Smooth muscle cell (in vitro differentiated cells): ENCODE measurements around a stretch of chr4.

- RAMPAGE, long total RNA = no peak
These were observed 278.4 kb upstream of the GATB start for GRCh38 chr4:152039057-152039698.

GRCh38 chr4:152258491-152259358, 277.2 kb downstream of the FBXW7 start:
- RAMPAGE, long total RNA = no peak

DNA sequence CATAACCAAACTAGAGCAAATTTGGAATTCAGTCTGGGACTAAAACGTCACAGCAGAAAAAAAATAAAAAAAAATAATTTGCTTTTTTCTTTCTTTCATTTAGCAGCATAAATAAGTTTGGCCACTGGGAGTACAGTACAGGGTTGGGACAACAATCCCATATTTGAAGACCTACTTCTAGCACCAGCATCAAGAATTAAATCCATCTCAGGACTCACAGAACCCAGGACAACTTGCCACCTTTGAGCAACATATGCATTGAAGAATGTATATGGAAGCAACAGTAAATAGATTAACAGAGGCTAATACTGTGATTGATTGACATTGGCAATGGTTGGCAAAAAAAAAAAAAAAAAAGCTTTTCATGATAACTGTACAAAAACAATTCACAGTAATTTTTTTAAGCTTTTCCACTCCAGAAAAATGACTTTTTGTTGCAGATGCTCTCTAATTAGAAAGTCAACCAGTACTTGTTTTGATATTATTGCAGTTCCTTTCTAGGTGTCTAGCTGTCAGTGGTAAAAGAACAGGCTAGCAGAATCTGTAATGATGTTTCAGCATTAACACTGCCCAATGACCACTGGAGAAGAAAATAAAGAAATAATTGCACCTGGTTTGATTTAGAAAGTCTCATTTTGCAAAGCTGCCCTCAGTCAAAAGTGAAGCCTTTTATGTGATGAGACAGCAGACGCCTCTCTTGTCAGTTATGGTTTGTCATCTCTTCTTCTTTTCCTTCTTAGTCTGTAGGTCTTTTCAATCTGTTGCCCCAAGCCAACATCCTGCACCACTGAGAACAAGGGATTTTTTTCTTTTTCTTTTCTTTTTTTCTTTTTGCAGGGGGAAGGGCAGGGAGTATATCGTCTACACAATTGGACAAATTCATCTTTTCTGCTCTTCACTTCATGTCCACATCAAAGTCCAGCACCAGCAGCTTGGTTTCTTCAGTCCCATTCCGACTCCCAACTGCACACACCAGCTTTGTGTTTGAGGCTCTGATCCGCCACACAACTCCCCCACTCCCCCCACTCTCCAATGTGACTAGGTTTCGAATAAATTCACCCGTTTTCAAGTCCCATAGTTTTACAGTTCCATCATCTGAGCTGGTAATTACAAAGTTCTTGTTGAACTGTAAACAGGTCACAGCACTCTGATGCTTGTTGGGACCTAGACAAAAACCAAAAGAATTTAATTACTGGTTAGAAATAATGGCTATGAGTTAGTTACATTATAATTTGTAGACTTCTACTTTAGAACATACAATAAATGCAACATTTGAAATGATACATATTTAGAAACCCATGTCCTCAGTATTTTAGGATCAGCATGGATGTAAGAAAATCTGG, 213.4 kb downstream of the FBXW7 start:
- RAMPAGE, long total RNA = no peak

DNA sequence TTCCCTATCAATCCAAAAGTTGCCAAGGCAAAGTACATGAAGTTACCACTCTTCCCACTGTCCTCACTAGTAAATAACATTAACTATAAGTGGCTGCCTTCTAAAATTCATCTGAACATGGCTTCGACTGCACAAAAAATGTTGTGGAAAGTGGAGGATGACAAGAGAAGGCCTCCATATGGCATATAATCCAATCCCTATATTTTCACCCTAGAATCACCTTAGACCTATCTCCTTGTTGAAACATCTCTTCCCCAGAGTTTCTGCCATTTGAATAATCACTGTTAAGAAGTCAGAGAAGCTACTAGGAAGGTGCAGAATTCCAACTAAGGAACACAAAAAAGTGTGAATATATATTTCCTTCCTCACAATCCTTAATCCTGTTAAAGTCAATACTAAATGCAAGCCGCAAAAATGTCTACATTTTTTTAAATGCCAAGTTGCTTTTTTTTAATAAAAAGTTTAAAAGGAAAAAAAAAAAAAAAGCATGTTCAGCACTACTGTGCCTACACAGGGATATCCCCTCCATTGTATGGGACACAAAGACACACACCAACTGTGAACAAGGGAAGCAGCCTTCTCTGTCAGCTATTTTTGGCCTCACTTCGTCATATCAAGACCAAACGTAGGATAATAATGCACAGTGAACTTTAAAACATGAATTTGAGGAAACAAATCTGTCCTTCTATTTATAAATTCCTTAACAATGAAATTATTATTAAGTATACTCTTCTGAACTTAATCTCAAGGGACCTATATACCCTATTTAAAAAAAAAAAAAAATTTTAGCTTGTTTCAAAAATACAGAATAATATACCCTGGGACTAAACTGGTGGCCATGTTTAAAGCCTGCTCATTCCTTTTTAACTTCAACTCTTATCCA, 4.5 kb downstream of the FBXW7 start:
- RAMPAGE, long total RNA = no peak

DNA sequence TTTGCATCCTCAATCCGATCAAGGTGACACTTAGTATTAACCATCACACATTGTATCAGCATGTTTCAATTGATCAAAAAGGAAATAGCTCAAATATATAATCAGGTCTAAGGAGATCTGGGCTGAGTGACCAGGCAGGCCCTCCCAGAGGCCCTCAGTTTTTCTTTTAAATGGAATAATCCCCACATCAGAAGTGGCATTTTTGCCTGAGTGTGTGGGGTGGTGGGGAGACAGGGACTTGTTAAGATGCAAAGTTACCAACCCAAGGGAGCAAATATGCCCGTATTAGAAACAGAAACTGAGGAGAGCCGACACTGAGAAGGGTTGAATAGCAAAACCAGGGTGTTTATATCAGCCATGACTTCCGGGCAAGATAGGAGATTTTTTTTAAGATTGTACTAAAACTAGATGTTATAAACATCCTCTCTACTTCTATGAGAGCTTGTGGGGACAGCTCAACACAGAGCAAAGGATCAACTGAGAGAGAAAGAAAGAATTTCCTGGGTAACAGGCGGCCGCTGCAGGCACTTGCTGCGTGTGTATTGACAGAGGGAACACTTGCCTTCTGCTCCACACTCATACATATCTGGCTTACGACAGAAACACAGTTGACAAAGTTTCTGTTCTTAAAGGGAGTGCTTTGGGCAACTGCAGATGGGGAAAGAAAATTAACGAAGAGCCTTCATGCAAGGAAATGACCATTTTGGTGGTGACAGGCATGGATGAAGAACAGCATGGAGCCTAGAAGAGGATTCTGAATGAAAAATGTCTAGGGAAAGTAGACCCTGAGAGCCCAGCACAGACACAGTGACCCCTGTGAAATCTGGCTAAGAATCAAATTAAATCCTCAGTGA, 49.1 kb upstream of the FBXW7 start:
- RAMPAGE, long total RNA = no peak

DNA sequence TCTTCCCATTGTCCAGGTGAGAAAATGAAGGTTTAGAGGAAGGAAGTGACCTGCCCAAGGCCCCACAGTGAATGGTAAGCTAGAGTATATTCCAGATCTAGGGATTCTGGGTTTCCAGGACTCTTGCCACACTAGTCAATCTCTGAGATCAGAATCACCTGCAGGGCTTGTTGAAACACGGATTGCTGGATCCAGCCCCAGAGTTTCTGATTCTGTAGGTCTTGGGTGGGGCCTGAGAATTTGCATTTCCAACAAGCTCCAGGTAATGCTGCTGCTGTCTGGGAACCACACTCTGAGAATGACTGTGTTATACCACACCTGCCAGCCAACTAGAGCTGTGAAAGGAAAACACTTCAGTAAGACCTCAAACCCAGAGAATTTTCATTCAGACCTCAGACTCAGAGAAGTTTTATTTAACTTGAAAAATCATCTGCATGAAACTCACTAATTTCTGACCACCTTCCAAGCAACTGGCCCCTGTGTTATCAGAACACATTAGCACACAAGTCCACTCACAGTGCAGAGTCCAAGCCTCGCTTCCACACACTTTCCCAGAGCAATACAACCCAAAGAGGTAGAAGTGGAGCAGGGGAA, 17.9 kb upstream of the TMEM154 start:
- RAMPAGE, long total RNA = no peak

GRCh38 chr4:152719741-152720490, 40.1 kb upstream of the TMEM154 start:
- RAMPAGE, long total RNA = no peak

DNA sequence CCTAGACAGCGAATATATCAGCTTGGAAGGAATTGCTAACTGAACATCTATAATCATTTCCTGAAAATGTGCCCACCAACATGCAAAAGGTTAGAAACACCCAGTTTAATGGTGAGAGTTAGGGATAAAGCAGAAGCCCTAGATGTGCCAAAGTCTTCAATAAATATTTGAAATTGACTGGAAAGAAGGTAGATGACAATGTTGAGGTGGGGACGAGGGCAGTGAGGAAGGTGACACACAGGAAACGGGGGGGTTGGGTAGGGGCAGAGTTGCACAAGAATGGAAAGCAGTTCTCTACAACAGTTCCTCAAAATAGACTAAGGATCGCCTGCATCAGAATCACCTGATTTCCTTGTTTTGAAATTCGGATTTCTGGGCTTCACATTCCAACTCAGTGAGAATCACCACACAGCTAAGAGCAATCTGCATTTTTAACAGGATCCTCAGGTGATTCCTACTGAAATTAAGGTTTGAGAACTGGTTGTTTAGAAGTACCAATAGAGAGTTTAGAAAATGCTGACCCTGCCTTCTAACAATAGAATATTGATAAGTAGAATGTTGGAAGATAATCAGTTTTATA, 70.6 kb downstream of the ARFIP1 start:
- RAMPAGE, long total RNA = no peak

GRCh38 chr4:152889814-152890394, 46.2 kb upstream of the FHDC1 start:
- RAMPAGE, long total RNA = no peak

GRCh38 chr4:152937082-152937951, 1.2 kb downstream of the FHDC1 start:
- RAMPAGE, long total RNA = no peak

GRCh38 chr4:153067418-153067721, 131.2 kb downstream of the FHDC1 start:
- RAMPAGE, long total RNA = no peak

- RAMPAGE, long total RNA = no peak
These were observed 76.3 kb upstream of the TRIM2 start for GRCh38 chr4:153127791-153128435.

GRCh38 chr4:153207494-153207886, 3.2 kb downstream of the TRIM2 start:
- RAMPAGE, long total RNA = no peak

DNA sequence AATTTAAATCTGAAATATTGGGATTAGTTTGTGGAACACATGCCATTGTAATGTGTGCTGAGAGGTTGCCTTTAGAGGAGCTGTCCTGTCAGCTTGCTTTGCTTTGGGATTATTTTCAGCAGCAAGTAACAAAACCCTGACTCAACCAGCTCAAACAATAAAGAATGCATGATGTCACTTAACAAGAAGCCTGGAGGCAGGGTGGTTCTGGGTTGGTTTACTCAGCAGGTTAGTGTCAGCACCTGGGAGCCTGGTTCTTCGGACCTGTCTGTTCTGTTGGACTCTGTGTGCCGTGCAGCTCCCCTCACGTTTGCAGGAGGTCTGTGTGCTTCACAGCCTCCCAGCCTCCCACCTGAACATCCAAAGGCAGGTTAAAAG, 20.1 kb downstream of the TMEM131L start:
- RAMPAGE, long total RNA = no peak

DNA sequence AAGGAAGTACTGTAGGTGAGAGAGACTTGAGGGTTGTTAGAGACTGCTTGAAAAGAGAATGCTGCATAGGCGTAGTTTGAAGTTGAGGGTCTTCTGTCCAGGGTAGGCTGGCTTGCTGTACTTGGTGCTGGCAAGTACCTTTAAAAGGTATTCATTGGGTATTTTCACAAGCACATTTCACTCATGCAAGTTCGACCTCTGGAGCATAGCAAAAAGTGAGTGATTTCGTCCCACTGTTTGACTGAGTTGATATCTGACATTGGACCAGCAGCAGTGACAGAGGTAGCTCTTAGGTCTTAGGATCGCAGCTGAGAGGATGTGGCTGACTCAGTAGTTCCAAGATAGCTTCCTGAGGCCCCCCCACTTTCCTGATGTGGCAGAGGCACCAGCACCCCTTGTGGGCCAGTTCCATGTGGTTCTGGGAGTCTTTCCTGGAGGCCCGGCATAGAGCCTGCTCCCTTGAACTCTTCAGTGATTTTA, 64.3 kb downstream of the TMEM131L start:
- RAMPAGE, long total RNA = no peak

DNA sequence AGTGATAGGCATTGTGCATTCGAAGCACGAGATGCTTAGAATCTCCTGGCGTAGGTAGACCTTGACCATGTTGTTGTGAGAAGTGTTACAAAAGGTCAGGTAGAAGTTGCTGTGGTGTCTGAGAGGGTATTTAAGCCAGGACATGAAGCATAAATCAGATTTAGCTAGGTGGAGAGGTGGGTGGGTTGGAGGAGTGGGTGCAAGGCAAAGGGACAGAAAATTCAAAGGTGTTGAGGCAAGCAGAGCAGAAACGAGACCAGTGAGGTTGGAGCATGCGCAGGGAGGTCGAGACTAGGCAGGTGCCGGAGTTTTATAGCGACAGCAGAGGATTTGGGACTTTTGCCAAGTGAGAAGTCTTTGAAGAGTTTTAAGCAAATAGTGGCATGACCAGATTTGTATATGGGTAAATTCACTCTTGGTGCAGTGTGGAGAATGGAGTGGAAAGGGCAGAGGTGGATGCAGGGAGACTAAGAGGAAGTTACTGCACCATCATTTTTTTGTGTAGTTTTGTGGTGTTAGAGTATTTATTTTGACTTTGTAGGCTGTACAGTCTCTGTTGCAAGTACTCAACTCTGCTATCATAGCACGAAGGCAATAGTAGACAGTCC, 107.0 kb upstream of the TLR2 start:
- RAMPAGE, long total RNA = no peak

- RAMPAGE, long total RNA = no peak
These were observed 29.1 kb upstream of the TLR2 start for GRCh38 chr4:153654841-153655452.

DNA sequence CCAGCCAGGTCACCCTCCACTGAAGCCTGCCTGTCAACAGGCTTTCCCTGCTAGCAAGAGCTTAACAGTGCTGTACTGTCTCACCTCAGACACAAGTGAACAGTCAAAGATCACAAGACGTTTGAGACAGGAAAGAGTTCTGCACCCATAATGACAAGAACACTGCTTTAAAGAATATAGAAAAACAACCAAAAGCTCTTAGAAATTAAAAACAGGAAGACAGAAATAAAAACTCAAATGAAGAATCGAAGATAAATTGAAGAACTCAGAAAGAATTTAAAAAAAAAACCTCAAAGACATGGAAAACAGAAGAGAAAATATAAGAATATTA, 4.6 kb downstream of the RNF175 start:
- RAMPAGE, long total RNA = no peak

- RAMPAGE, long total RNA = no peak
These were observed 1.8 kb downstream of the FGA start for GRCh38 chr4:154588718-154589245.

DNA sequence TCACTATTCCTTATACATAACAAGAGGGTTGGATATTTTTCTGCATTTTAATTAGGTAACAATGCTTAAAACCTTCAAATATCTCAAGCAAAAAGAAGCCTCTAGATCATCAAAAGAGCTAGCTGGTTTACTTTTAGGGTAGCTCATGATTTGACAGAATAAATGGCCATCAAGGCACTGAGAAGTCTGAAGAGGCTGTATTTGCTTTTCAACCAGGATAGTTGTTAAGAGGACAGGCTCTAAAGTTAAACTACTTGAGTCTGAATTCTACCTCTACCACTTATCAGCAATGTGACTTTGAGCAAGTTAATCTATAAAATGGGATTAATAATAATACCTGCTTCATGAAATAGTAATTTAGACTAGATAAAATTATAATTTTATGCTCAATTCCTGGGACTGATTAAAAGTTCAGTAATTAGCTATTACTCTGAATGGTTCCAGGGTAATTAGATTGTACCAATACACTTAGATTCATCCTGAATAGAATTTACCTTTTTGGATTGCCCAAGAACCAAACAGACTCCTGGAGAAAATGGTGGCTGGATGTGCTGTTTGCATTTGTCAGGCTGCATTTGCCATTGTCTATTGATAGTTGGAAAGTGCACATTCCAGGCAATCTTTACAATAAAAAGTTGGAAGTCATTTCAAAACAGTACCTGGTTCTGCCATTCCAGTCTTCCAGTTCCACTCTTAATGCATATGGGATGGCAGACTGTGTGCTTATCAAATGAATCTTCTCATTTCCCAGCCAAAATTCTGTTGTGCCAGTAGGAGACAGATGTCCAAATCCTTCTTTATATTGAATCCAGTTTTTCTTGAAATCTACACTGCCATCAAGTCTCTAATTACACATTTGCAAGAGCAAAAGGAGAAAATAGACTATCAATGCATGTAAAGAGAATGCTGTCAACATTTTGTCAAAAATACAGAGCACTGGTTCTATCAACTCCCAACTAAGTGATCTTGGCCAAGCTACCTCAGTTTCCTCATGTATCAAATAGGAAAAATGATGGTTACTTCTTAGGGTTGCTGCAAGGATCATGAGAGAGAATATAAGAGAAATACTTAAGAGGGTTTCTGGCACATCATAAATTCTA, 4.3 kb downstream of the FGG start:
- RAMPAGE, long total RNA = no peak